Trachea (tissue), 1 donor: ENCODE measurements around a stretch of chr17.

GRCh38 chr17:17044935-17045611, 2.8 kb downstream of the MPRIP start:
- PRO-cap, result bidirectional peak, plus-strand start at chr17:17045148, minus-strand start at chr17:17045025

GRCh38 chr17:17093794-17094062, 51.5 kb downstream of the MPRIP start:
- PRO-cap, result no peak

- PRO-cap, result no peak
These were observed 68.2 kb downstream of the MPRIP start for GRCh38 chr17:17110313-17111085.

GRCh38 chr17:17177126-17177479, 29.0 kb downstream of the PLD6 start:
- PRO-cap, result no peak

DNA sequence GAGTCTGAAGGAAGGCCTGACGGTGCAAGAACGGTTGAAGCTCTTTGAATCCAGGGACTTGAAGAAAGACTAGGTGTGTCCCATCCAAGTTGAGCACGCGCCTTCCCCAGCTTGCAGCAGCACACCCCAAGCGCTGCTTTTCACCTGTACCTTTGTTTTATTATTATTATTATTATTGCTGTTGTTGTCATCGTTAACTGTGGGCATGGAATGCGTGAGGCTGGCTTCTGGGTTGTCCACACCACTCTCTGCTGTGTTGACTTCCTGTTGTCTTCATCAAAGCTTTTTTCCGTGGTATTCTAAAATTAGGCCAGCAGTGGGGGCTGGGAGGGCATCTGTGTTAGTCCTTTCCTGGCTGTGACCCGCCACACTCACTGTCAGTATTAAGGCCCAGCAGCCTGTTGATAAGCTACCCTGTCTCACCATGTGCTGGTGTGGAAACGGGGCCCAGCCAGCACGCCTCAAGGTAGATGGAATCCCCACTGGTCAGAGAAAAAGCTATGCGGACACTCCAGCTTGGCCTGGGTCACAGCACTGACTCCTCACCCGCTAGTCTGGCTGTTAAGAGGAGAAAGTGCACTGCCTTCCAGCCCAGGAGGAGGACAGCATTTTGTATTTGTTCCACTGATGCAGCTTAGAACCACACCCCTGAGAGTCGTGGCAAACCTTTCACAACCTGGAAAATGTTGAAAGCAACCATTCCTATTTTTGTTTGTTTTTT, 21.2 kb downstream of the PLD6 start:
- PRO-cap, result no peak

- PRO-cap, result no peak
These were observed 74.1 kb downstream of the NT5M start for GRCh38 chr17:17376968-17378047.

DNA sequence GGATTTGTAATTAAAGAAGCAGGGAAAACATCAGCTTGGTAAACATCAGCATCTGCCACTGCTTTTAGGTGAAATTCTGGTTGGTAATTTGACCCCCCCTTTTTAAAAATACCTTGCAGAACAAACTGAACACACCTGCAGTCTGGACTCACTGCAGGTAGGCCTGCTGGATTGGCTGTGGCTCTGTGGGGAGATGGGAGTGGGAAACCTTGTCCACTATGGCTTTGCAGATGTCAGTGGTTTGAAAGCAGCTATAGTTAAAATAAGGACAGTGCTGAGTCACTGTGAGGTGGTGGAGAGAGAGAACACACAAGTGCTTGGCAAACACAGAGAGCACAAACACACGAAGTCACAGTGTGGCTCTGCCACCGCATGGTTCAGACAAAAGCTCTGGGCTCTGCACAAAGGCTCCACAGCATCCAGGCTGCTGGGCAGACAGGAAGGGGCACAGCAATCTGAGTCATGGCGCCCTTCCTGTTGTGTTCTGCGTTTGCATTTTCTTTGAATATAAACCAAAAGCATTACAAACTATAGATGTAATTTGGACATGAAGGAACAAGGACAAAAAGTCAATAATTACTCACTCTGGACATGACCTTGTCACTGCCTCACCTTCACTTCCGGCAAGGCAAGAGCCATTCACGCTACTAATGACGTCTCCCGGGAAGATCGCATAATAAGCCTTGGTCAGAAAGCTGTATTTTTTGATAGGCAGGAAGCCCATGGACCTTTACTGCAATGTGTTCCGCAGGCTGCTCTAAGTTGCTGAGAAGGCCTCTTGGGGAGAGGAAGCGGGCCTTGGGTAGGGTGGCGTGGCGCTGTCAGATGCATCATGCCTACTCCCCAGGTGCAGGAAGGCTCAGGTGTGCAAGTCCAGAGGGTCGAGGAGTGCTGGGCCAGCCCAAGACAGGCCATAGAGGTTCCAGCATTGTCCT, 60.2 kb upstream of the MED9 start:
- PRO-cap, result no peak

DNA sequence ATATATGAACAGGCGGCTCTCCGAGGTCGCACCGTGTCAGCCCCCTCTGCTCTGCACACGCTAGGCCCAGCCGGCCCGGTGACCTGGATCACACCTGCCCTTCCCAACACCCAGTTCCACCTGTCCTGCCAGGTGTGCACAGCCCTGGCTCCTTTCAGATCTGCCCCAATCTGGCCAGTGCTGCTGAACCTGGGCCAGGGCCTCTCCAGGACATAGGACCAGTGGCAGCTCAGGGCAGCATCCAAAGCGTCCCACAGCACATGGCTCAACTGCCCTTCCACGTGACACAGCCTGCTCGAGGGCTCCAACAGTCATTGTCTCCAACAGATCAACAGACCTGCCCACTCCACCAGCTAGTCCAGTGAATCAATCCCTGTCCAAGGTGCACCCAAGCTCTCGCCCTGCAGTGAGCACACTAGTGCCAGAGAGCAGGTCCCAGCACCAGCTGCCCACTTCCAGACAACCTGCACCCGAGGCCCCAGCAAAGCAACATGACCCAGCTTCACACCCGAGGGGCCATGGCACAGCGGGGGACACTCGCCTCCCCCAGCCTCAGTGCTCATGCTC, 33.0 kb upstream of the RASD1 start:
- PRO-cap, result no peak

- PRO-cap, result no peak
These were observed 40.2 kb downstream of the PEMT start for GRCh38 chr17:17551266-17551782.

DNA sequence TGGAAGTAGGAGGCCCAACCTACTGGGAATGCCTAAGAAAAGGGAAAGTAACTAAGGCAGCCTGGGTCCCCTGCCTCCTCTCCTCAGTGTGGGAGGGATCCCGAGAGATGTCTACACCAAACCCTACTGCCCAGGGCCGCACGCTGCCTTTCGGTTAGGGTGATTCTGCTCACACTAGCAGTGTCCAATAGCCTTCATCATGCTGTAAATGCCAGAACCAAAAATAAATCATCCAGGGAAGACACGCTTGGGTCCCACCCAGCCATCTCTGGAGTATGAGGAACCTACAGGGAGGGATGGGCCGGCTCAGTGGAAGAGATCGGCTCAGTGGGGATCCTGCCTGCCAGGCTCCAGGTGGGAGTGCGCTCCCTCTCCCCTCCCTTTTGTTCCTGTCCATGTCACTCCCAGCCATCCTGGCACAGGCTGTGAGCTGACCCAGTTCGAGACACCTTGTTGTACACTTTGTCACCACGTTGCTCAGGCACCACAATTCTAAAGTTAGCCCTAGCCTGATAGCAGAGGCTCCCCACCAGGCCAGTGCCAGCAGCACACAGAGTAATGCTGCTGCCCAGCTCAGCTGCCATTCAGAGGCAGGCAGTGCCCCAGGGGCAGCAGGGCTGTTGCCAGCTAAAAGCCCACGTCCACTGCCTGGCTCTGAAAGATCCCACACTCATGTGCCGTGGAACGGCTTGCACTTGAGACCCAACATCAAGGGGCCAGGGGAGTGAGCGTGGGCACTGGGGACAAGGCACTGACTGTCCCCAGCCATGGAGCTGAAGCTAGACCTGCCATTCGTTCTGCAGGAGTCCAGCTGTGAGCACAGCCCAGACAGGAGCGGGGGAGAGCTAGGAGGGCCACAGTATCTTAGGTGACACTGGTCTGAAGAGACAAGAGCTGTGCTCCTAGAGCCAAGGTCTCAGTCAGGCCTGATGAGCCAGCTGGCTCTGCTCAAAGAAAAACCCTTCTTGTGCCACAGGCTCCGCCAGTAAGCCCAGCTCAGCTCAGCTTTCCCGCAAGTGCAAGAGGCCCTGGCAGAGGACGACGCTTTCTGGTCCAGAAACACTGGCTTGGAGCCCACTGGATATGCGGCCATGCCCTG, 24.3 kb downstream of the PEMT start:
- PRO-cap, result no peak

DNA sequence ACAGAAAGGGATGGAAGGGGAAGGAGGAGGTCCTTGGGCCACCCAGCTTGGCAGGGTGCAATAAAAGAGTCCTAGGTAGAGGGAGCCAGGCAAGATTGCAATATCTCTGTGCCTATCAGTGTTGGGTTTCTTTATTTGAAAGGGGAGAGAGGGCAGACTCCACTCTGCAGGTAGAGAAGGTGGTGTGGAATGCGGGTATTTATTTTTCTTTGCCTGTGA, 11.5 kb downstream of the RAI1 start:
- PRO-cap, result no peak

DNA sequence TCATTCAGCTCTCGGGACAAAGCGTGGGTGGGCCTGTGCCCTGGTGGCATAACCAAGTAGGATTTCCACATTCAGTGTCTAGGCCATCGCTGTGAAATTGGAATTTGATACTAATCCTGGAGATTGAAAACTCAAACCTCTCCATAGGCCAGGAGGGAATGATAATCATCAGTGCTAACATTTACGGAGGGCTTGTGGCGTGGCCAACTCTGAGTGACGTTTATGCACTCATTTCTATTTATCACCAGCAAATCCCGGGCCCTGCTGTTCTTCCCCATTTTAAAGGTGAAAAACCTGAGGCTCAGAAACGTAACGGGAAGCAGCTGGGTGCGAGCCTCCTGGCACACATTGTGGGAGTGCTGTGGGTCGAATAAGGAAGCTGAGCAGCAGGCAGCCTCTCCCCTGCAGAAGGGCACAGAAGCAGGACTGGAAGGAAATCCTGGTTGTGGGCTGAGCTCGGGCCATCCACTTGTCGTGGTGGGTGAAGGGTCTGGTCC, 33.1 kb downstream of the RAI1 start:
- PRO-cap, result no peak

DNA sequence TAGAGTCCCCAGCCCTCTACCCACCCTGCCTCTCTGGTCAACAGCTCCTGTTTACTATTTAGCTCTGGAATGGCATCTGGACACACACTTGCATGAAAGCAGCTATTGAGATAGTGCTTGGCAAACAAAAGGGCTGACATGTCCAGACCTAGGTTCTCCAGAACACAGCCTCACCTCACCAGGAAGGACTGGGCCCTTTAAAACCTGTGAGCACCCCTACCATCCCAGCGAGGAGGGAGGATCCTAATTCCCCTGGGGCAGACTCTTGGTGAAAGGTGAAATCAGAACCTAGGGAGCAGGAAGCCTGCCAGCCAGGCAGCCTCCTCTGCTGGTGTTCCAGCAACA, 38.8 kb downstream of the RAI1 start:
- PRO-cap, result no peak

DNA sequence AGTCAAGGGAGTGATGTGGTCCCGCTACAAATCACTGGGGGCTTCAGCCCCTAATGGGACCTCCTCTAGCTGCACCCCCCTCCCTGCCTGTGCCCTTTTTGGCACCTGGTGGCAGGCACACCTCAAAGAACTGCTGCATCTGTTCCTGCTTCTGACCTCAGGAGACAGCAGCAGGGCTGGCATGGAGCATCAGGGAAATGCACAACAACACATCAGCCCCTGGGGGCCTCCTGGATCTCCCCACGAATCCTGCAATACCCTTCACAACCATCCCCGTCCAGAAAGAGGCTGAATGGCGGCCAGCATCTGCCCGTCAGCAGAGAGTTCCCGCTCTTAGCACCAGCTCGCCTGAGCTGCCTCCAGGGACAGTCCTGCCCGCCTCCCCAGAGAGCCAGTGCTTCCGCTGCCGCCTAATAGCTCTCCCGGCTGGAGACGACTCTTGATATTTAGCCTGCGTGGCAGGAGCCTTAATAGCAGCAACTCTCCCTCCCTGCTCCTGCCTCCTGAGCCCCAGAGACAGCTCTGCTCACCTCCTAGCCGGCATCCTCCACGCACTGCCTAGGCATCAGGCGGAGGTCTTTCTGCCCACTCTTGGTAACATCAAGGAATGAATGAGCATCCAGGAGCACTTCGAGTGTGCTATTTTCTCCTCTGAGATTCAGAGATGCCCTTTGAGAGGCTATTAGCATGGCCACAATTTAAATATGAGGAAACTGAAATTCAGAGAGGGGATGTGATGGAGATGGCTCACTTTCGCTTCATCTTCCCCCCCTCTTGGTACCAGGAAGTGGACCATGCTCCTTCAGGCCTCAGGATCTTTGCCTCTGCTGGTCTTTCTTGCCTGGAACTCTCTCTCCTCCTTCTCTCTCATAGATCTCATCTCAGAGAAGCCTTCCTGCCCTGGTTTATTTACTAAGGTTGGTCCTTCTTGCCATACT, 67.8 kb downstream of the RAI1 start:
- PRO-cap, result no peak

DNA sequence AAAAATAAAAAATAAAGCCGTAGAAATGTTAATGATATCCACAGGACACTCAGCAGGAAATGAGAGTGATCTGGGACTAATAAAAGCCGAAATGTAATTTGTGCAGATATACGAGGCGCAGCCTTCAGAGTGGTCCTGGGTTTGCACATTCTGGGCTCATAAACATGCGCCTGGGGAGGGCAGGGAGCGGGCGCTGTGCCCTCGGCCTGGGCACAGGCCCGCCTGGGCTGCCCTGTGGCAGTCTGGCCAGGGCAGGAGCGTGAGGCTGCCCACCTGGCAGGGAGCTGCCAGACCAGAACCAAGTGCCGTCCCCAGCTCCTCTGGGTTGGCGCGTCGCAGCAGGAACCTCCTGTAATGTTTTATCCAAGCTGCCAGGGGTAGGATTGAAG, 46.2 kb downstream of the SREBF1 start:
- PRO-cap, result no peak

DNA sequence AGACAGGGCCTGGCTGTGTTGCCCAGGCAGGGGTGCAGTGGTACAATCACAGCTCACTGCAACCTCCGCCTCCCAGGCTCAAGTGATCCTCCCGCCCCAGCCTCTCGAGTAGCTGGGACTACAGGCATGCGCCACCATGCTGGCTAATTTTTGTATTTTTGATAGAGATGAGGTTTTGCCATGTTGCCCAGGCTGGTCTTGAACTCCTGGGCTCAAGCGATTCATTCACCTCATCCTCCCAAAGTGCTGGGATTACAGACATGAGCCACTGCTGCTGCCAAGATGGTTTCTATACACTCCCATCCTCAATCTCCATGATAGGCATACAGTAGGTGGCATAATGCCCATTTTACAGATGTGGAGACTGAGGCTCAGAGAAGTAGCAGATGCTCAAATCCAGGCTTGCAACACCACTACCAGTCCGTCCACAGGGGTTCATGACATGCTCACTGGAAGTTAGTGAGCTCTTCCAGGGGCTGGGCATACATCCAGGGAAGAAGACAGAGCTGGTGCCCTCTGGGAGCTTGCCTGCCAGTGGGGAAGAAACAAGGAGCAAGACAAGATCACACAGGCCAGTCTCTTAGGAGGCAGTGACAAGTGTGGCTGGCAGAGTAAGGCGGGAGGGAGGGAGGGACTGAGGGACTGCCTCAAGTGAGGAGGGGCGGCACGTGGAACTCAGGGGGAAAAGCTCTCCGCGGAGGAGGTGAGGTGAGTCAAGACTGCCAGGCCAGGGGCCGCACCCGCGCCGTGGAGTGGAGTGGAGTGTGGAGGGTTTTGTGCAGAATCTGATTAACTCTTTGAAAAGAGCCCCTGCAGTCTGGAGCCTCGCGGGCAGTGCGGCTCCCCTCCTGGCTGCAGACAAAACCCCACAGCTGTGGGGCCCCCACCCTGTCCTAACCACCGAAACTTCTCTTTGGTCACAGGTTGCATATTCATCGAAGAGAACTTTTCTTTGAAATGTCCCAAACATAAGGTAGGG, 28.0 kb downstream of the SREBF1 start:
- PRO-cap, result unidirectional peak, plus-strand start at position 711 of the sequence

DNA sequence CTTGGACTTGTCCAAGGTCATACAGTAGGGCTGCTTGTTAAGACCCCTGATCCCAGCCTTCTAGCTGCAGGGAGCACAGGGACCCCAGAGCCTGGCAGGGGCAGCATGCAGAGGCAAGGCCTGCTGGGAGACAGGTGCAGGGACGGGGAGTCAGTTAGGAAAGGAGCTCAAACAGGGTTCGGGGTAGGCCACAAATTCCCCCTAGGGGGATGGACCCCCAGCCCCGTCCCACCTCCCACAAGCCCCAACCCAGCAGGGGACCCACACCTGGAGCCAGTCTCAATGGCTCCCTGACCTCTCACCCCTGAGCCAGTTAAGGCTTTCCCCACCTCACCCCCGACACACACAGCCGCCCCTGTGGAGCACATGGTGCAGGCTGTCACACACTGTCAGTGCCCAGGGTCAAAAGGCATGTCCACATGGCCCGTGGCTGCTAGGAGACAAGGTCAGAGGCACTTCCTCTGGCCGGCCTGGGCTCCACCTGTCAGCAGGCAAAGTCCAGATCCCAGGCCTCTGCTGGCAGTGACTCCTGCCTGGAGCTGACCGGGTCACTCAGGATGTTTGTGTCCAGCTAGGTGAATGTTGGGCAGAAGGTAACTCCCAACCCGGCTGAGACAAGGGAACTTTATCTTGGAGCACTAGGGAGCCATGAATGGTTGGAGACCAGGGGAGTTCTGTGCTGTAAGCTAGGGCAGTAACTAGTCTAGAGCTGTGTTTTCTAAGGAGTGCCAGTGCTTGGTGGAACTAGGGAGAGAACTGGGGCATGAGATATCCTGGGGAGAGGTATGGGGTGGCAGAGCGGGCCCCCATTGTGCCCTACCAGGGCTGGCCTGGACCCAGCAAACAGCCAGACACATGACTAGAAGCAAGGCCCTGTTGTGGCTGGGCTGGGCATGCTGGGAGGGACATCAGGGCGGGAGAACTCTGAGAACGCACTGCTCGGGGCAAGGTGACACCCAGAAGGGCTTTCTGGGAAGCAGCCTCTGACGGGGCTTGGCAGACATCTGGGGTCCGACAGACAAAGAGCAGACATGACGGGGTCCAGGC, 6.0 kb downstream of the SREBF1 start:
- PRO-cap, result no peak

GRCh38 chr17:17928226-17928641, 44.0 kb downstream of the TOM1L2 start:
- PRO-cap, result no peak

DNA sequence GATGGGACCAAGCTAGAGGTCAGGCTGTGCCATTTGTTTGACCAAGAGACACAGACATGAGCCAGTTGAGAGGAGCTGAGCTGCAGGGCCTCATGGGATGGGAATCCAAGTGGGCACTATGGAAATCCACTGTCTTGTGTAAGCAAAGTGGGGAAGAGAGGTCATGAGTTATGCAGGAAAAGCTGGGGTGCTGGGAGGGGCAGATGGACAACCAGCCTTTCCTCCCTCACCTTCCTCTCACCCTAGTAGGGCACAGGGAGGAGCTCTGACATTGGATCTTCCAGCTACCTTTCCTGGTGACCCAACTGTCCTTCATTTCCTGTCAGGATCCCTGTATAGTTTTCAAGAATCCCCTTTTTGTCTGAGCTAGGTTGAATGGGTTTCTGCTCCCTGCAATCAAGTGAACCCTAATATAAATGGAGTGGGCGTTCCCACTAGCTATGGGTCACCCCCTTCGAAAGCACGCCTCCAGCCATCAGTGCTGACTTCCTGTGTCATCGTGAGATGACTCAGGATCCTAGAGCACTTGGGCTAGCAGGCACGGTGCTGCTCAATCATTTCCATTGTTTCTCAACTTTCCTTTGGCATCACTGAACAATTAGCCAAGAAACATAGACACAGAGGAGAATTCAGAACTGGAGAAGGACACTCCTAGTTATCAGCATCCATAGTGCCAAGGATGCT, 13.5 kb downstream of the ATPAF2 start:
- PRO-cap, result no peak

DNA sequence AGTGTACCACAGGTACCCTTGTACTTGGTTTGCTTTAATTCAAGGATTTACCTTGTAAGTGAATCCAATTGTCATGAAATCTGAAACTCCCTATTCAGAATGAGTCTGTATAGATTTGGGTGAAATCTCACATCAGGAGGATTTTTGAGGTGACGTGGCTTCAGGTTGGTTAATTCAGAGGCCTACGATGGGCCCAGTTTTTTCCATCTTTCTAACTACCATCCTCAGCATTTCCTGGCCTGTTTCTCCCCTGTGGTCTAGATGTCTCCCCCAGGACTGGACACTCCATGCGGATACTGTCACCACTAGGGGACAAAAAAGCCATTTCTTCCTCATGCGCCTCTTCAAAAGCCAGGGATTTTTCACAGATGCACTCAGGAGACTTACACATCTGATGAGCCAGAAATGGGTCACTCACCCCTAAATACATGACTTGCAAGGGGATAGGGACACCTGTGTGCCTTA, 4.7 kb downstream of the GID4 start:
- PRO-cap, result no peak